Measurements from ENCODE around the genes ARHGAP22 and AGAP6.

- PRO-cap, 4 experiments = no peak in any of the 4 experiments
- RAMPAGE, long total RNA, 2 experiments = no peak in any of the 2 experiments
- RRBS = no CpG with 5 or more reads among the region's 30 CpGs
Measured at GRCh38 chr10:48140287-48140613, 134.2 kb downstream of the FRMPD2 start.

GRCh38 chr10:48363948-48364333 lies 57.5 kb downstream of the MAPK8 start:
- PRO-cap, 4 experiments = no peak in any of the 4 experiments
- RAMPAGE, long total RNA, 2 experiments = no peak in any of the 2 experiments
- RRBS = no CpG with 5 or more reads among the region's 3 CpGs

DNA sequence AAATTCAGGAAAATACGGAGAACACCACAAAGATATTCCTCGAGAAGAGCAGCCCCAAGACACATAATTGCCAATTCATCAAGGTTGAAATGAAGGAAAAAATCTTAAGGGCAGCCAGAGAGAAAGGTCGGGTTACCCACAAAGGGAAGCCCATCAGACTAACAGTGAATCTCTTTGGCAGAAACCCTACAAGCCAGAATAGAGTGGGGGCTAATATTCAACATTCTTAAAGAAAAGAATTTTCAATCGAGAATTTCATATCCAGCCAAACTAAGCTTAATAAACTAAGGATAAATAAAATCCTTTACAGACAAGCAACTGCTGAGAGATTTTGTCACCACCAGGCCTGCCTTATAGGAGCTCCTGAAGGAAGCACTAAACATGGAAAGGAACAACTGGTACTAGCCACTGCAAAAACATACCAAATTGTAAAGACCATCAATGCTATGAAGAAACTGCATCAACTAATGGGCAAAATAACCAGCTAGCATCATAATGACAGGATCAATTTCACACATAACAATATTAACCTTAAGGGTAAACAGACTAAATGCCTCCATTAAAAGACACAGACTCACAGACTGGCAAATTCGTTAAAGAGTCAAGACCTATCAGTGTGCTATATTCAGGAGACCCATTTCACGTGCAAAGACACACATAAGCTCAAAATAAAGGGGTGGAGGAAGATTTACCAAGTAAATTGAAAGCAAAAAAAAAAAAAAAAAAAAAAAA lies 66.6 kb downstream of the MAPK8 start:
- PRO-cap, 4 experiments = no peak in any of the 4 experiments
- RAMPAGE, long total RNA, 2 experiments = no peak in any of the 2 experiments
- RRBS = no CpG with 5 or more reads among the region's 6 CpGs

GRCh38 chr10:48389437-48390275 lies 83.2 kb downstream of the MAPK8 start:
- PRO-cap, 4 experiments = no peak in any of the 4 experiments
- RAMPAGE, long total RNA, 2 experiments = start-site peak on the plus strand in 1 of 2 experiments, at chr10:48389860-48390035 at its widest, 5 reads per replicate
- RRBS = no CpG with 5 or more reads among the region's 2 CpGs

DNA sequence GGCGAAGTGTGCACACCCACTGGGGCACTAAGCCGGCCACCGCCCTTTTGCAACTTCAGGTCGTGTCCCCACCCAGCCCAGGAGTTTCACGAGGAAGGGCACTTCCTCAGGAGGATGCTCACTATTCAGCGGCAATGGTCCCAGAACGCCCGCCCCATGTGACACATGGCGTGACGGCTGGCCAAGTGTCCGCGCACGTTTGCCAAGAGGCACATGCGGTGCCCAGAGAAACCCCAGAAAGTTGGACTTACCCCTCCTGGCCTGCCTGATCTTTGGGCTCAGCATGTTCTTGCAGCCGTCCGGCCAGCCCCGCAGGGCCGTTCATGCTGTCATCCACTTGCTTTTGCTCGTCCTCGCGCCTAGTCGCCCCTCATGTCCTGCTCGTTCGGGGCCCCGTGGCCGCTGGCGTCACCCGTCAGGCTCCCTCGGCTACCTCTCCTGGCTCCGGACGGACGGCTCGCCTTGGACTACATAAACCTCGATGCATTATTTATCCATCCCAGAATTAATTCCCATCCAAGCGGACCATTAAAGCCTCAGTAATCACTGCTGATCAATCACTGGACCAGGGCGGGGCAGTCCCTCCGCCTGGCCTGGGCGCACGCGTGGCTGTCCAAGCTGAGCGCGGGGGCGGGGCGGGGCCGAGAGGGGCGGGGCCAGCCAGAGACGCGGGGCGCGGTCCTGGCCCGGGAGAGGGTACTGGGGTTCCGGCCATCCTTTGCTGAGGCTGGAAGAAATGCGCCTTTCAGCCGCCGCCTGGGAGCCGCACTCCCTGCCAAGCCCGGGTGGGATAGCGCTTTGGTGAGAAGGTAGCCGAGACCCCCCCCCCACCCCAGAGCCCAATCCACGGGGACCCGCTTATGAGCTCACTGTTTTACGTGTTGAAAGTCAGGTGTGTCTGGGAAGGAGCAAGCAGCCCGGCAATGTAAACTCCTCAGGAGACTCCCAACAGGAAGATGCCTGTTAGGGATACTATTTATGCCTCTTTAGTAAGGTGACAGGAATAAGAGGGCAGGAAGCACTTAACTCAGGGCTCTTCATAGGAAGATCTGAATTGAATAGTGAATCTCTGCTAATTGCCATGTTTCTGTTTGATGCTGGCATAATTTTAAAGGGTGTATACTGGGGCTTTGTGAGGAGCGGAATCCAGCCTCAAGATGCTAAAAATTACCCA lies at the start of gene ARHGAP22:
TSS of gene ARHGAP22 (minus strand) at position 562 of the 1,174 bp plus-strand sequence.
- PRO-cap, 4 experiments = peak in 3 of 4 experiments; most common plus-strand start position 663 of the sequence (in 2); most common minus-strand start position 595 of the sequence (in 2)
- RAMPAGE, long total RNA, 2 experiments = no peak in any of the 2 experiments
- RRBS = 2% methylated on average over 6 of the region's 64 CpGs

DNA sequence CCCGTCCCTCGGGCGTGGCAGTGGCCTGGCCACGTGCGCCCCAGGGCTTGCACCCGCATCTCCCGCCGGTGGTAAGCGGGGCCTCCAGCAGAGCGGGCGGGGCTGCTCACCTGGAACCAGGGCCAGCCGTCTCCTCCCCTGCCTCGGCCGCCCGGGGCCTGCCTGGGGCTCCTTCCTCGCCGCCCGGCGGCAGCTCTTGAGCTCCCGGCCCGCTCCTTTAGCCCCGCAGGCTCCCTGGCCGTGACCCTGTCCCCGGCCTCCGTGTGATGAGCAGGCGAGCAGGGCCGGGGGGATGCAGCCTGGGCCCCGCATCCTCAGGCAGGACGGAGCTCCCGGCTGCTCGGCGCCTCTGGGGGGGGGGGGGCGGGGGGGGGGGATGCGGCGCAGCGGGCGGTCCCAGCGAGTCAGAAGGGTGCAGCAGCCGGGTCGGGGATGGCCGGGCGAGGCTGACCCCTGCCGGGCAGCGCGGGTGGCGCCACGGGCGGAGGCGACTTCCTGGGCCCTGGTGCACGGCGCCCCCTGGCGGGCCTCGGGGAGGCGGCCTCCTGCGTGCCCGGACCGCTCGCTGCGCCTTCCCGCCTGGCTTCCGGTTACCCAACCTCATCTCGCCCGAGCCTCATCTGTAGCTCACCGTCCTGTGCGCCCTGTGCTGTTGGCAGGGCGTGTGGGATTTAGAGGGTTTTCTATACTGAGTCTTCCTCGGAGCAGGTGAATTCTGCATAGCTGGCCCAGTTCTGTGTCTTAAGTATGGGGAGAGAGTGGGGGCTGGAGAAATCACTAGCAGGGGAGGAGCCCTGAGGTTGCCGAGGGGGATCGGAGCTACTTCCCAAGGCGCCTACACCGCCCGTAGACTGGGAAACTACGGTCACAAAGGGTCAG lies 28.5 kb upstream of the WDFY4 start:
- PRO-cap, 4 experiments = peak in 4 of 4 experiments; most common minus-strand start position 351 of the sequence (in 4)
- RAMPAGE, long total RNA, 2 experiments = no peak in any of the 2 experiments
- RRBS = 2% methylated on average over 32 of the region's 73 CpGs

GRCh38 chr10:48671395-48671861 lies 13.2 kb upstream of the WDFY4 start:
- PRO-cap, 4 experiments = no peak in any of the 4 experiments
- RAMPAGE, long total RNA, 2 experiments = no peak in any of the 2 experiments
- RRBS = no CpG with 5 or more reads among the region's 23 CpGs

DNA sequence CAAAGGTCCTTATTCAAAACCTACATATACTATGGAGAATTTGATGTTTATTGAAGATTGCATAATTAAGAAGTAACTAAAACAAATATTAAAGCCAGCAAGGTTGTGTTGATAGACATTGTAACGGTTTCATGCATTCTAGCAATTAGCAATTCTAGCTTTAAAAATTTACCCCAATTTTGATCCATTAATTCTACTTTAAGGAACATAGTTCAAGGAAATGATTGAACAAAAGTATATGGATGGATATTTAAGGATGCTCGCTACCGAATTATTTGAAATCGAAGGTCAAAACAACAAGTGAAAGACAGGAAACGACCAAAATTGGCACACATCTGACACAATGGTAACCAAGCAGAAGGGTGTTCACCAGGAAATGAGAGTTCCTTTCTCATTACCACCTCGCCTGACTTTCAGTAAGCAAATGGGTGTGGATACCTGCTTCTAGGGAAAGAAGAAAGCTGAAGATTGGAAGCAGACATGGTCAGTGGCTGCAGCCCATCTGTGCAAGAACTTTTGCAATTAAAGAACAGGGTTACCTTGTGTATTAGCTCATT lies 5.9 kb upstream of the TMEM273 start:
- PRO-cap, 4 experiments = no peak in any of the 4 experiments
- RAMPAGE, long total RNA, 2 experiments = no peak in any of the 2 experiments
- RRBS = no CpG with 5 or more reads among the region's 6 CpGs

- PRO-cap, 4 experiments = no peak in any of the 4 experiments
- RAMPAGE, long total RNA, 2 experiments = no peak in any of the 2 experiments
- RRBS = no CpG with 5 or more reads among the region's 25 CpGs
Measured at GRCh38 chr10:49272101-49273524, 26.4 kb upstream of the C10orf71 start.

GRCh38 chr10:49309596-49310465 lies 10.9 kb downstream of the C10orf71 start:
- PRO-cap, 4 experiments = no peak in any of the 4 experiments
- RAMPAGE, long total RNA, 2 experiments = no peak in any of the 2 experiments
- RRBS = no CpG with 5 or more reads among the region's 11 CpGs

- PRO-cap, 4 experiments = no peak in any of the 4 experiments
- RAMPAGE, long total RNA, 2 experiments = no peak in any of the 2 experiments
- RRBS = no CpG with 5 or more reads among the region's 9 CpGs
Measured at GRCh38 chr10:49359879-49360495, 35.9 kb downstream of the DRGX start.

DNA sequence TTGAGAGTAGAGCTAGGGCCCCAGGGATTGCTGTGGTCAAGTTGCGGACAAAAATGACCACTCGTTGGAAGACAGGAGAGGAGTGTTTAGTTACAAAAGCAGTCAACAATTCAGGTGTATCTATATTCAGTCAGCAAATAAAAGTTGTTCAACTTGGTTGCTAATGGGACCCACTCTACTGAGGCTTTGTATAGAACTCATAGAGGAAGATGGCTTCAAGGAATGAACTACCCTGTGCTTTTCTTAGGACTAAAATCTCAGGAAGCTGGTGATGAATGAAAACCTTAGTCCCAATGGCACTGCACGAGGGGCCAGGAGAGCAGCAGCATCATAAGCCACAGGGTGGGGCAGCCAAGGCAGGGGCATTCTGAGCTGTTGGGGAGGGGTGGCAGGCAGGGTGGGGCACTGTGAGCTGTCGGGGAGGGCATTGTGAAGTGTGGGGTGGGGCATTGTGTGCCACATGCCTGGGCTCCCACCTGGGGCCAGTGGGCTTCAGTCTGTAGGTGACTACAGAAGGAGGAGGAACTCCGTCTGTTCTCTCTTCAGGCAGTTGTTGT lies at the start of gene AGAP6:
TSS of gene AGAP6 (plus strand) at position 533 of the 557 bp plus-strand sequence.
- PRO-cap, 4 experiments = no peak in any of the 4 experiments
- RAMPAGE, long total RNA, 2 experiments = no peak in any of the 2 experiments
- RRBS = no CpG with 5 or more reads among the region's 5 CpGs

DNA sequence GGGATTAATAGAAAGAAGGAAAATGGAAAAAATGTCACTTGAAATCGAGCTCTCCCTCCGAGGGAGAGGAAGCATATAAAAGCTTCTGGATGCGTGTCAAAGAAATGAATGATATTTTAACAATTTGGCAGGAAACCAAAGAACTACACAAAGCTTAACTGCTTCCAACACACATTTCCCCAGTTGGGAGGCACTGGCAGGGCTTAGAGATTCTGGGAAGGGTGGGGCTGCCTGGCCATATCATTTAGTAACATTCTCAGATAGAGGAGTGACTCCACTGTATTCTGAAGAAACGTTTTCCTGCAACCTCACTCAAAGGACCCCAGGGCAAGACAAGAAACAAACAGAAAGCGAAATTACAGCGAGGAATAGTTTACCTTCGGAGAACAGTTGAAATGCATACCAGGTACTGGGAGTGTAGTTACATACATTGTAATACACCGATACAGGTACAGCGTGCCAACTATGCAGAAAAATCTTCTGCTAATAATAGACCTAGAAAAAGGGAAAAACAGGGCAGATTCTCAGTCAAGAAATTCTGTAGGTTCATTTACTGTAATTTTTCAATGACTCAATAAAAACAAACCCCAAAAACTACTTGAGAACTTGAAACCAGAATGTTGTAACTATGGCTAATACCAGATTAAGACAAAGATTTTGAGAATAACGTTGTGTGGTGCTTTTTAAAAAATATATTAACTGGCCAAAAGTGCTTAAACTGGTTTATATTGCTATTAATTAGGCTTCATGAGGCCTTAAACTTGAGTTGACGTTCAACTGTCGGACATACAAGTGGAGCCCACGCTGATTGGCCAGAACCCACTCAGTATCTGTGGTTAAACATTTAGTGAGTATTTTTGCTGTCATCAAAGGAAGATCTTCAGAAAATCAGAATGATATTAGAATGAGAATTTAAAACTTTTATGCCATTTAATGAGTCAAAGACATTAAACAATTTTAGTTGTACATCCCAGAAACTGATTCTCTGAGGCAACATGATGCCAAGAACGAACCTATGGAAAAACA lies 75.8 kb upstream of the ASAH2 start:
- PRO-cap, 4 experiments = no peak in any of the 4 experiments
- RAMPAGE, long total RNA, 2 experiments = no peak in any of the 2 experiments
- RRBS = no CpG with 5 or more reads among the region's 14 CpGs

GRCh38 chr10:50374245-50375456 lies 123.3 kb upstream of the ASAH2 start:
- PRO-cap, 4 experiments = no peak in any of the 4 experiments
- RAMPAGE, long total RNA, 2 experiments = no peak in any of the 2 experiments
- RRBS = no CpG with 5 or more reads among the region's 3 CpGs

GRCh38 chr10:50403239-50403845 lies 152.0 kb upstream of the ASAH2 start:
- PRO-cap, 4 experiments = no peak in any of the 4 experiments
- RAMPAGE, long total RNA, 2 experiments = start-site peak on the minus strand in 1 of 2 experiments, at chr10:50403656-50403688 at its widest, 5 reads per replicate
- RRBS = no CpG with 5 or more reads among the region's 5 CpGs

DNA sequence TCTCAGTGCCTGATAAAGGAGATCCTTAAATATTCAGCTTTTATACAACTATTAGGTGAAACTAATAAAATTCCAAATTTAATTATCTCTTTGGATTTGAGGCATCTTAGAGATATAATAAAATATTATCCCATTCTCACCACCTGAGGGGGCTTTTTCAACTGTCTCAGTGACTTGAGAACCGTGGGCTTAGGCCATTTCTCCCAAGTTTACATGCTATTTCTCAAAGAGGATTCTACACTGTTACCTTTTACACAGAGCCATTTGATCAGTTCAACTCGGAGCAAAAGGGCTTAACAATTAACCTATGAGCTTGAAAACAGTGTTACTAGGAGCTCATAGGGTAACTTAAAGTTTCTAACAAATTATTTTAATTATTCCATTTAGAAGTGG lies 165.1 kb upstream of the ASAH2 start:
- PRO-cap, 4 experiments = no peak in any of the 4 experiments
- RAMPAGE, long total RNA, 2 experiments = no peak in any of the 2 experiments
- RRBS = no CpG with 5 or more reads among the region's 2 CpGs

DNA sequence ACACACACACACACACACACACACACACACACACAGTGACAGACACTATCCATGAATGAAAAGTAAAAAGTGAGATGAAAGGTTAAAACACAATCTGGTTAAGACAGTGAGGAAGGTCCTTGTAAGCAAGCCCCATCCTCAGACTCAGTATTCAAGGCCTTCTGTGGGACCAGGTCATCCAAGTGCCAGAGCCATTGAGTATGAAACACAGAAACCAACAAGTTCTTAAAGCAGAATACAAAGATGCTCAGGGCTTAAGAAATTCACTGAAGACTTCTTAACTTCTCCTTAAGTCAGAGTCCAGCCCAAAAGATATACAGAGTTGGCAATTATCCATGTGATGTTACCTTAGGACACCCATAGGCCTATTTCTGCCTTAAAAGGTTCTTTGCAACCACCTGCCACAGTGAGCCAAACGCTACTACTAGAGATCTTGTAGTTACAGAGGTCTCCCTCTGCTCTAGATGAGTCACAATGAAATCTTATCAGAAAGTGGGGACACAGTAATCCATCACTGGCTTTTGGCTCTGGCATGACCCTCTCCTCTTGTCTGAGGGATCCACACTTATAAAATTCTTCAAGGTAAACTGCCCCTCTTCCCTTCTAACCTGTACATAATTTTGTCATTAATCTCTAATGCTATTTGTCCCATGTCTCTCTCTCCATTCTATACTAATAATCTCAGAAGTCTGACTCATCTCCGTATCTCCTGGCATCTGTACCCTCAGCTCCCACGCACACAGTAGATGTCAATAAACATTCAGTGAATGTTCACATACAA lies 112.3 kb downstream of the SGMS1 start:
- PRO-cap, 4 experiments = no peak in any of the 4 experiments
- RAMPAGE, long total RNA, 2 experiments = no peak in any of the 2 experiments
- RRBS = no CpG with 5 or more reads among the region's 3 CpGs

DNA sequence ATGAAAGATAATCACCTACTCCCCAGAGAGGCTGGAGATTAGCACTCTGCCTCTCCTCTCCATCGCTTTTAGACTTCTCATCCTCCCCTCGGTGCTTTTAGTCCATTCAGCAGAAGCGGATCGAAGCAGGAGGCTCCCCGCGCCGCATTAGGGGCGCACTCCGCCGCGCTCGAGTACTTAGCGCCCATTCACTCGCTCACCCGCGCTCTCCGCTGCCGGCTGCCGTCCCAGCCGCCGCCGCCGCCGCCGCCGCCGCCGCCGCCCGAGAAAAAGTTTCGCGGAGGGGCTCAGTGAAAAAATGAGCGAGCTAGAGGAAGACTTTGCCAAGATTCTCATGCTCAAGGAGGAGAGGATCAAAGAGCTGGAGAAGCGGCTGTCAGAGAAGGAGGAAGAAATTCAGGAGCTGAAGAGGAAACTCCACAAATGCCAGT lies 83.2 kb upstream of the PRKG1 start:
- PRO-cap, 4 experiments = peak in 1 of 4 experiments; most common plus-strand start position 105 of the sequence (in 1)
- RAMPAGE, long total RNA, 2 experiments = start-site peak on the plus strand in 1 of 2 experiments, centred at position 170 of the sequence, 34 reads per replicate
- RRBS = no CpG with 5 or more reads among the region's 34 CpGs

- PRO-cap, 4 experiments = no peak in any of the 4 experiments
- RAMPAGE, long total RNA, 2 experiments = start-site peak on the plus strand in 1 of 2 experiments, at chr10:51110627-51111527 at its widest, 13 reads per replicate
Measured at GRCh38 chr10:51110867-51111491, 36.7 kb downstream of the PRKG1 start.

- PRO-cap, 4 experiments = no peak in any of the 4 experiments
- RAMPAGE, long total RNA, 2 experiments = start-site peak on the plus strand in 1 of 2 experiments, at chr10:51195996-51196150 at its widest, 13 reads per replicate
- RRBS = no CpG with 5 or more reads among the region's 1 CpG
Measured at GRCh38 chr10:51195623-51196204, 121.4 kb downstream of the PRKG1 start.

Measured in uterus (tissue), 7 donors.